Hair follicle dermal papilla cell (primary cell): ENCODE measurements around a stretch of chr4.

GRCh38 chr4:25878418-25879144, 15.8 kb upstream of the SEL1L3 start:
- CAGE, long polyA plus RNA: no peak

GRCh38 chr4:26051114-26051385, 137.0 kb downstream of the SMIM20 start:
- CAGE, long polyA plus RNA: no peak

DNA sequence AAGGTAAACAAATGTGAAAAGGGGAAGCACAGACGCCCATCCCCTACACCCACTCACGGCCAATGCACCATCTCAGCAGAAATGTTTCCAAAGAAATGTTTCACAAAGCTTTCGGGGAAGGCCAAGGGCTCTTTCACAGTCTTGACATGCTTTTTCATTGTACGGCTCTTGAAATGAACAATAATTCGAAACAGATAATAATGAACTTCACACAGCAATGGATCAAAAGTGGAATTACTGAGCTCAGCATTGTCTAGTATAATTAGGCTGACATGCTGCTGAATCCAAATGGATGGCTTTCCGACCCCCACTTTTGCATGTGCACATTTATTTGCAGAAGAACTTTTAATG, 160.7 kb downstream of the SMIM20 start:
- CAGE, long polyA plus RNA: no peak

DNA sequence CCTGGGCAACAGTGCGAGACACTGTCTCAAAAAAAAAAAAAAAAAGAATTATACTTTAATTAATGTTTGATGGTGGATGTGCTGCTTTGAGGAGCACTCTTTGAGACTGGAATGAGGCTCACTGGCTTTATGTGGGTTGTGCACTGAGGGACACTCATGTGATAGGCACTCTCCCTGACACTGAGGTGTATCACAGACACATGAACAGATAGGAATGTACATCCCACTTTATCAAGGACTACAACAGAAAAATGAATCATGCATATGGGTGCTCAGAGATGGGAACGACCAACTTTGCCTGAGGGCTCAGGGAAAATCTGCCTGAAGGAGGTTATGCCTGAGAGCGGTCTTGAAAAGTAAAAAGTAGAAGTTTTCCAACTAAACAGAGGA, 97.7 kb upstream of the RBPJ start:
- CAGE, long polyA plus RNA: no peak

DNA sequence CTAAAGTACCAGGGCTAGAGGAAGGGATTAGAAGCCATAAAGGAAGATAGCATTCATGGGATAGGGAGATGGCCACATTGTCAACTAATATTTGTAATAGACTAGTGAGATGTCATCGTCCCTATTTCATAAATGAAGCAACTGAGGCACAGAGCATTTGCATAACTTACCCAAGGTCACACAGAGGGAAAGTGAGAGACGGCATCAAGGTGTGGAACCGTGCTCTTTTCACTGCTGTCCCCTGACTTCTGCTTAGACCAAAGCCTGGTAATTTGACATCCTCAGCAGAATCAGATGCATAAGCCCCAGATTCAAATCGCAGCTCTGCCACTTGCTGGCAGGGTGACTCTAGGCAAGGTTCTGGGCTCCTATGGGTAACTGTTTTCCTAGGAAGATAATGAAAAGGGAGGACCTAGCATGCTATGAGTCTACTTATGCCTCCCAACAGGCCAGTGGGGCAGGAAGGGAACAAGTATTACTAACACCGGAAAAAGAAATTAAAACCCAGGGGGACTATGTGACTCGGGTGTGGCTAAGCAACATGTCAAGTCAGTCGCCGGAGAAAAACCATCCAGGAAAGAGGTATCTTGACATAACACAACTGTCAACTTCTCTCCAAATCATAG, 45.7 kb upstream of the RBPJ start:
- CAGE, long polyA plus RNA: no peak

GRCh38 chr4:26362561-26363045, 41.8 kb downstream of the RBPJ start:
- CAGE, long polyA plus RNA: no peak

- CAGE, long polyA plus RNA: no peak
These were observed 4.2 kb downstream of the STIM2 start for GRCh38 chr4:26864770-26865382.

DNA sequence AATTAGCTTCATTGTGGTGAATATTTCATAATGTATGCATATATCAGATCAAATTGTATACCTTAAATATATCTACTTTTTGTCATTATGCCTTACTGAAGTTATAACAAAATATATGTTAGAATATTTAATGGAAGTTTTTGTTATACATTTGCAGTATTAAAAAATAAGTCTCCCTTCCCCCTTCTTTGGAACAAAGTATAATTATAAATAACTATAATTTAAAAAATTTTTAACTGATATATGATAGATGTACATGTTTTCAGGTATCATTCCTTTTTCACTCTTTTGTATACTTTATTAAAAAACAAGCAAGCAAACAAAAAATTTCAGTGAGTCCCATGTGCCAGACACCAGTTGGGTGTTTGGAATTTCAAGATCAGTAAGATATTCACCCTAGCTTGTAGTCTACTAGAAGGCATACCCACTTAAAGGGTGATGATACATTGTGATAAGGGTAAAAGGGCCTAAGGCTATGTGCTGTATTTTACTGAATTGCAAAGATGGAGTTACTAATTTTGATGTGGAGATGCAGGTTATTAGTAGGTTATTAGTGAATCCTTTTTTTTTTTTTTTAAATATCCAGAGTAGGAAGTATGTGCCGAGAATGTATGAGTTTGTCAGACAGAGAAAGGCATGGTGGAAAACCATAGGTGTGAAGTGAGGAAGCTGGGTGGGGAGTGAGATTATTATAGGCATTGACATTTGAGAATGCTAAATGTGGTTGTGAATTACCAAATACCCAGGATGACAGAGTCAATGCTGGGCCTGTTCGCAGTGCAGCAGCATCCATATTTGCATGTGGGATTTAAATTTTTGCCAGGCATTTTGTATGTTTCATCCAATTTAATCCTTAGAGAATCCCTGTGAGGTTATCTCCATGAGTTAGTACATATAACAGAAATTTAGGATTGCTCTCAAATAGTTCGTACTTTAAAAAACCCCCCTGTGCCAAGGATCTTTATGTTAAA, 10.0 kb downstream of the STIM2 start:
- CAGE, long polyA plus RNA: no peak

- CAGE, long polyA plus RNA: no peak
These were observed 215.0 kb downstream of the STIM2 start for GRCh38 chr4:27075609-27076129.

GRCh38 chr4:30757364-30757945, 37.3 kb downstream of the PCDH7 start:
- CAGE, long polyA plus RNA: no peak

- CAGE, long polyA plus RNA: no peak
These were observed 497.9 kb downstream of the ARAP2 start for GRCh38 chr4:35746342-35746880.

DNA sequence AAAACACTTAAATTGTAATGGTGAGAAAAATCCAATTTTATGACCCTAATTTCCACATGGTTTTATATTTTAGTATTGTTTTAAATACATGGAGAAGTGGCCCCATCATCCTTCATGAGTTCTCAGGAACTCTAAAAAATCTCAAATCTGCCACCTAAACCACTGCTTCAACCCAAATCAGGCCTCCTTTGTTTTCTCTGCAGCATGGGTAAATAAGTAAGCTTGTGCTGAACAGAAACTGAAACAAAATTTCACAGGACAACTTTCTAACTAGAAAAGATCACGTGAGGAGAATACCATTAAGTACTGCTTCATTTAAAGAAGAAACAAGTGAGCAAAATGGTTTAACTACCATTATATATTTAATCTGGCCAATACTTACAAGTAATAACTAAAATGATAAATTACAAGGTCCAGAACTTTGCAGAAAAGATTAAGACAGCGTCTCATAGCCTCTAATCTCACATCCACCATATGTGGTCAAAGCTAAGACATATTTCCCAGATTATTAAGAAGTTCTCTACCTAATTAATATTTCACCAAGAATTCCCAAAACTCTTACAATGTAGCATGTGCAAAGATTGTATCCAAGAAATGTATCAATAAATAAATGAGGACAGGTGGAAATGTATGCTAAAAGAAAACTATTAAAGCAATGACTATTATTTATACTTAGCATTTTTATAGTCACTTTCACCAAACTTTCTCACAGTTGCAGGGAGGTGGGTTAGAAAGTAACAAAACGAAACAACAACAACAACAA, 2.4 kb downstream of the ARAP2 start:
- CAGE, long polyA plus RNA: no peak

- CAGE, long polyA plus RNA: no peak
These were observed 373.2 kb upstream of the NWD2 start for GRCh38 chr4:36871383-36871632.

DNA sequence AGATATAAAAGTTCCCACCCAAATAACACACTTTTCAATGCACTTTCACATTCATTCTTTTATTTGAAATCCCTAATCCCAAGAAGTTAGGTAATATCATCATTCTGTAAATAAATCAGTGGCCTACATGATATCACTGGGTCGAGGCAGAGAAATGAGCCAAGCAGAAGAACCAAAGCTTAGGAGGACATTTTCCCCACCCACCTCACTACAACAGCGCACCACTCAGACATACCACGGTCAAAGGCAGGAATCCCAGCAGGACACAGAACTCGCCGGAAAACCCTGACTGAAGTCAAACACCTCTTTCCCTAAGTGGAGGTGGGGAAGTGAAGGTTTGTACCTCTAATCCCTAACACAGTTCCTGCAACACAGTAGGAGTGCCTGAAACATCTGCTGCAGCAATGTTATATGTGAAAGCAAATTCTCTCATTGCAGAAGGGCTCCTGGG, 21.5 kb downstream of the RELL1 start:
- CAGE, long polyA plus RNA: no peak

- CAGE, long polyA plus RNA: no peak
These were observed 68.3 kb upstream of the PGM2 start for GRCh38 chr4:37758119-37758719.

GRCh38 chr4:37891250-37891527, 305 bp downstream of the TBC1D1 start:
- CAGE, long polyA plus RNA: no peak

GRCh38 chr4:38021515-38022194, 61.5 kb downstream of the PTTG2 start:
- CAGE, long polyA plus RNA: no peak

DNA sequence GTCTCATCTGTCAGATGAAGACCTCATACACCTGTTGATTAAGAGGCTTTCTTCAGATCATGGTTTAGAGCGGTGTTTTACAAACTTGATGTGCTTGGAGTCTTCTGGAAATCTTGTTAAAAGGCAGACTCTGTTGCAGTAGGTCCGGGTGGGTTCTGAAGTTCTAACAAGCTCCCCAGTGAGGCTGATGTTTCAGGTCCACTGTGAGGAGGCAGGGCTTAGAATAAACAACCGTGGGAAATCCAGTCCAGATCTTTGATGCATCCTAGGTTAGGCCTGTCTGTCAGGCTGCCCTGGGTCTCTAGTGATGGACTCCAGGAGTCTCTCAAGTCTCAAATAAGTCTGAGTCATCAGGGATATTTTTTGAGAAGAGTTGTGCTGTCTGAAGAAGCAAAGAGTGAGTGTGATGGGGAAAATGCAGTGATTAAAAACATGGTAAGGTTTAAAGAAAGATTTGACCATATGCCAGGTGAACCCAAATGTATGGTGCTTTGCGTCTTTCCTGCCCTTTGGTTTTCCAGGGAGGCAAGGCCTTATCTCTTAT, 100.6 kb downstream of the PTTG2 start:
- CAGE, long polyA plus RNA: no peak

DNA sequence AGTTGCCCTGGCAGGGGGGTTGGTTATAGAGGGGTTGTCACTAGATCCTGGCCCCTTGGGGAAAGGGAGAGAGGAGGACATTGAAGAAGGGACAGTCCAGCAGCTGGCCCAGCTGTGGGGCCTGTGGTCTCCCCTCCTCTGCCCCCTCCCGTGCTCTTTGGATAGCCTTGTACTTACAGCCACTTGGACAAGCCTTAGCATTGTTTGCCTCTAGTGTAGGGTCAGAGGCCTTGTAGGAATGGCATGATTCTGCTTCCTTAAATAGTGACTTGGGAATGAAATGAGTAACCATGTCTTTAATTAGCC, 230.5 kb downstream of the PTTG2 start:
- CAGE, long polyA plus RNA: no peak

DNA sequence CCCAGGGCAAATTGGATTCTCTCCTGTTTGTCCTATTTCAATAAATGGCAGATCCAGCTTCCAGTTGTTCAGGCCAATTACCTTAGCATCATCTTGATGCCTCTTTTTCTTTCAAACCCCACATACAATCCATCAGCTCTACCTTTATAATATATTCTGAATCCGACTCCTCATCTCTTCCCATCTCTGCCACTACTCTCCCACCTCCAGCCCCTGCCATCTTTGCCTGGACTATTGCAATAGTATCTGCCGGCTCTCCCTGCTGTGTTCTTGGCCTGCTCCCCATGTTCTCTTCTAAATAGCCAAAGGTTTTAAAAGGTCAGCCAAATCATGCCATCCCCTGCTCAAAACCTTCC, 265.9 kb downstream of the PTTG2 start:
- CAGE, long polyA plus RNA: no peak